ENCODE data around the gene SEMA4A.

DNA sequence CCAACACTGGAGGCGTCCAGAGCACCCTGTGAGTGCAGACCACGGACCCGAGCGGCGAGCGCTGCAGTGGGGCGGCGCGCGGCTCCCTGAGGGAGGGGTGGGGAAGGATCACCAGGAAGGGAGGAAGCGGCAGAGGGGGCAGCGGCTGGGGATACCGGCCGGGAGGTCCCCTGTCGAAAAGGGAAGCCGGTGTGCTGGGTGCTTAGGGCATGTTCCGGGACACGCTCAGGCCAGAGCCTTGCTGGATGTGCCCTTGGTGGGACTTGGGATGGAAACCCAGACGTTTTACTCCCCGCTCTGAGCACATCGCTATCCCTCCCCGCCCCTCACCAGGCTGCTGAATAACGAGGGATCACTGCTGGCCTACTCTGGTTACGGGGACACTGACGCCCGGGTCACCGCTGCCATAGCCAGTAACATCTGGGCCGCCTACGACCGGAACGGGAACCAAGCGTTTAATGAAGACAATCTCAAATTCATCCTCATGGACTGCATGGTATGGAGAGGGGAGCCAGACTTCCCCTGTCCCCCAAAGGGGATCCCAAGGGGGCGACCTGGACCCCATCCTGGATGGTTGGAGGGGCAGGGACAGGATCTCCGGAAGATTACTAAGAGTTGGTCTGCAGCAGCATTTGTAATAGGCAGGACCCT is 473 bp downstream of the LAMTOR2 start:
- PRO-cap, 2 experiments: no peak in any of the 2 experiments

GRCh38 chr1:156113408-156114056 is 979 bp upstream of the LMNA start:
- PRO-cap, 2 experiments: no peak in any of the 2 experiments

DNA sequence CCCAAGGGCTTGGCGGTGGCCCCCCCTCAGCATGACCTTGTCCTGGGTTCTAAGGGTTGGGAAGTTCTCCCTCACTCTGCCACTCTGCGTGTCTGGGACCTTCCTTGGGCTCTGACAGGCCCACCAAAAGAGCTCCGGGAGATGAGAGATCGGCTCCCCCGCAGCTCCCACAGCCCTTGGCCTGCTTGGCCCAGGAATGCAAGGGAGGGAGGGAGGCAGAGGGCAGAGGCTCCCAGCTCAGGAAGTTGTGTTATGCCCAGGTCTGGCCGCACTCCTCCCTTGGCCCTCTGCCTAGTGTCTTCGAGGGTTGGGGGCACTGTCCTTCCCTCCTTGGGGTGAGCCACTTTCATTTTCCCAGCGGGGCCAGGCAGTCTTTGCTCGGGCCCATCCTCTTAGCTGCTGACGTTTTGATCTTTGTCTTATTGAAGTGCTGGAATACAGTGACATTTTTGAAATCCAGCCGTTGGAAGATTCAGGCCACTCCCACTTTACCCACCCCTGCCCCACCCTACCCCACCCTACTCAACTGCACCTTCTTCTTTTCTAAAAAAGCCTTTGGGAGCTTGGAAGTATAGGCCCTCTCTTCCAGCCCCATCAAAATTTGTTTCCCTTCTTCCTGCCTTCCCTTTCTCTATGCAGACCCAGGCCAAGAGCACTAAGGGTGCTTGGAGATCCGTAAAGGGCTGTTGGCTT is 1.5 kb downstream of the LMNA start:
- PRO-cap, 2 experiments: peak in 2 of 2 experiments; most common plus-strand start position 343 of the sequence (in 1); most common minus-strand start position 113 of the sequence (in 2)

DNA sequence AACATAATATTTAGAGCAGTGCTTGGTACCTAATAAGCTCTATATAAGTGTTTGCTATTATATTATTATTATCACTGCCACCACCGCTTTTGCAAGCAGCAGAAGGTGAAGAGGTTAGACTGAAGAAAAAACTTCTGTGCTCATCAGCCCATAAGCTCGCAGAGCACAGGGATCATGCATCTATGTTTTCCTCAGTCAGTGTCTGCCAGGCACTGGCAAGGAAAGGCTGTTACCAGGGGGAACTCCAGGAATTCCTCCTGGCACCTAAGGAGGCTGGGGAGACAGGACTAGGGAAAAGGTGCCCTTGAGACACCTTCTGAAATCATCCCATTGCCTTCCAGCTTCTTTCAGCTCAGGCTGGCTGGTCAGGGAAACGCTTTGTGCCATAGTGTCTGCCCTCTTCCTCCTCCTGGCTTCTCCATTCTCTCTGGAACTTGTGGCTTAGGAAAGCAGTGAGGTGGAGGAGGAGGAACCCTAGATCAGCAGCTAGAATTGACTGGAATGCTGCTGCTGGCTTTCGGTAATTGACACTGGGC is 13.7 kb downstream of the LMNA start:
- PRO-cap, 2 experiments: peak in 1 of 2 experiments; most common plus-strand start position 444 of the sequence (in 1); most common minus-strand start position 429 of the sequence (in 1)

- PRO-cap, 2 experiments: no peak in any of the 2 experiments
Observed at GRCh38 chr1:156132563-156132869, 18.0 kb downstream of the LMNA start.

DNA sequence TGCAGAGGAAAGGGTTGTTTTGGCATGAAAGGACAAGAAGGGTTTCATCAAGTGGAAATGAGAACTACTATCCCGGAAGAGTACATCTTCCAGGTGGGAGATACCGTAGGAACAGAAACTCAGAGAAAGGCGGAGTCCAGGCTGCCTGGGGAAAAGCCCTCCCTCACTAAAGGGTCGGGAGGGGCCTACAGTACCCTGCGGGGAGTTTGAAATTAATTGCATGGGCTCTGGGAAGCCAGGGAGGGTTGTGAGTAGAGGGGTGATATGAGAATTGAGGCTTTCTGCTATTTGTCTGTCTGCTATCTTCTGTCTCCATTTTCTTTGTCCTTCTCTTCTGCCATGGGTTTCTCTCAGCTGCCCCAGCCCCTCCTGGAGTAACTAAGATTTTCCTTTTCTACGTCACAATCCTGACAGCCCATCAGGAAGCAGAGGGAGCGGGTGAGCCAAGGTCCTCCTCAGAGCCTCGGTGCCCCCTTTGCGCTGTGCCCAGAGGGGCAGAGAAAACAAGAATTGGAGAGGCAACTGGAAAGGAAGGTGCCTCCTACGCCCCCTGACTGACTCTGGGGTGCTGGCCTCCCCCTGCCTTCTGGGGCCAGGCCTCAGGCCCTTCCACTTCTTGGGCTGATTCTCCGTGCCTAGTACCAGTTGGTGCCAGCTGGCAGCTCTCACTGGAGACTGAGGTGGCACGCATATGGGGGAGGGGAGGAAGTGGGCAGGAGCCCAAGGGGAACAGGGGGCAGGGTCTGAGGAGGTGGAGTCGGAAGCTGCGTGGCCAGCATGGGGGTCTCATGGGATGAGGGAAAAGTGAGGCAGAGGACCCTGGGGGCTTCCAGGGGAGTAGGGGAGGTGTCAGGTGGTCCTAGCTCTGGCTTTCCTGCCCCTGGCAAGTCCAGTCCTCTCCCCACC is 6.8 kb upstream of the SEMA4A start:
- PRO-cap, 2 experiments: no peak in any of the 2 experiments

DNA sequence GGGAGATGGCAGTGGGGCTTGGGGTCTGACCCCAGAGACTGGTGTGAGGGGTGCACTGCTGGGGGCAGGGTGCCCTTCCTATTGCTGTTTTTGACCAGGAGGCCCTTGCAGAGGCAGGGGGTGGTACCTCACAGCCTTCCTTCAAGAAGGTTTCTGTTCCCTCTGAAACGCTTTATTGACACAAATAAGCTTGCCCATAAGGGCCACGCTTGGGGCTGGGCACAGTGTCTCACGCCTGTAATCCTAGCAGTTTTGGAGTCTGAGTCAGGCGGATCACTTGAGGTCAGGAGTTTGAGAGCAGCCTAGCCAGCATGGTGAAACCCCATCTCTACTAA is 2.1 kb upstream of the SEMA4A start:
- PRO-cap, 2 experiments: no peak in any of the 2 experiments

DNA sequence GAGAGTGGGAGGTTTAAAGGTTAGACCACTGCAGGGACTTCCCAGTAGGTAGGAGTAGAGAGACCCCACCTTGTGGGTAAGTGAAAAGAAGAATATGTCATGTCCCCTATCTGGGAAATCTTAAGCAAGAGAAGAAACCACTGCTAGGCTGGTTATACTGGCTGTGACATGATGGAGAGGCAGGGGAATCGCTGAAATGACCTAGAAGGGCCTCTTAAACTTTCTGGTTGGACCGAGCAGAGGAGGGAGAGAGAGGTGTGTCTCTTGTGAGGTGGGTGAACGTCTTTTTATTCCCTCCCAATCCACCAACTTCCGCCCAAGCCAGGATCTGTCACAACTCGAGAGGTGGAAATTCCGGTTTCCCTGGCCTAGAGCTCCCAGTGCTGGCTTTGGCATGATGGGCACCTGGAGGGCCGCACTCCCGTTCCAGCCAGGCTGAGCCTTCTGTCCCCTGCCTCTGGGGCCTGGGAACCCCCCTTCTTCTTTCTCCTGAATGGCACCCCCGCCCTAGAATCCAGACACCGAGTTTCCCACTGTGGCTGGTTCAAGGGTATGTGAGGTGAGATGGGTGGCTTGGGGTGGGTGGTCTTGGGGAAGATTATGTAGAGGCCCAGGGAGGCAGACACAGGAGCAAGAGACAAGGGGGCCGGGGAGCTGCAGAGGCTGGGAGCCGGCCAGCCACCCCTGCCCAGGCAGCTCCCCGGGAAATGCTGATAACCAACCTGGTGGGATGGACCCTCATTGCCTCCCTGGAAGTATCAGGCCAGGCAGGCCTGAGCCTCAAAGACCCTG is at the start of gene SEMA4A:
TSS of gene SEMA4A (plus strand) at position 380 of the 792 bp plus-strand sequence.
- PRO-cap, 2 experiments: no peak in any of the 2 experiments

DNA sequence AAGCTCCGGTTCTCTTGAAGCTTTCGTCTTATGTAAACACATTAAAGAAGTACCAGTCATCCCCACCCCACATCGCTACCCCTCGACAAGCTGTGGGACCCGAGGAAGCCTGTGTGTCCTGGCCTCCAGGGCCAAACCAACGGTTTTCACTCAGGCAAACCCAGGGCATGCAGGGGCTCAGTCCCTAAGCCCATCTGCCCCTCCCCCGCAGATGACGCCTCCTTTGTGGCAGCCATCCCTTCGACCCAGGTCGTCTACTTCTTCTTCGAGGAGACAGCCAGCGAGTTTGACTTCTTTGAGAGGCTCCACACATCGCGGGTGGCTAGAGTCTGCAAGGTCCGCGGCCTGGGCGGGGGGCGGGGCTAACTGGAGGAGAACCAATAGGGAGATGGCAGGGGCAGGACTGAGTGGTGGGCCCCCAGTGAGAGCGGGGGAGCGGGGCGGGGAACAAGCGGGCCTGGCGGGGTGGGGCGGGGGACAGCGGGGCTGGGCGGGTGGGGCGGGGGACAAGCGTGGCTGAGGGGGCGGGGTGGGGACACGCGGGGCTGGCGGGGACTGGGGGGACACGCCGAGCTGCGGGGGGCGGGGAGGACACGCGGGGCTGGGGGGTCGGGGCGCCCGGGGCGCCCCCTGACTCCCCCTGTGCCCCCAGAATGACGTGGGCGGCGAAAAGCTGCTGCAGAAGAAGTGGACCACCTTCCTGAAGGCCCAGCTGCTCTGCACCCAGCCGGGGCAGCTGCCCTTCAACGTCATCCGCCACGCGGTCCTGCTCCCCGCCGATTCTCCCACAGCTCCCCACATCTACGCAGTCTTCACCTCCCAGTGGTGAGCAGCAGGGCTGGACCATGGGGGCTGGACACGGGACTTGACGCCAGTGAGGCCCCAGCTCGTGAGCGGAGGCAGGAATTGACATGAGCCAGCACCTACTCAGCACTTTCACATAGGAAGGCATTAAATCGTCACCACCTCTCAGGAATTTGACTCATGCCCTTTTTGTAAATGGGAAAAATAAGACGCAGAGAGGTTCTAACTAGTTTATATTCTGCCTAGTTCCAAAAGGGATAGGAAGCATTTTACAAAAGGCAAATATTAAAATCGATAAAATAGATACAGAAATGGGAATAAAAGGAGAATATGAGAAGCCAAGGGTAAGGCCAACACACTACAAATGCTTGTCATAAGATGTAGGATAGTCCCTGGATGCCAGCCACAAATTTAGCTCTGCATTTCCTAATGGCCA is 7.7 kb downstream of the SEMA4A start:
- PRO-cap, 2 experiments: peak in 2 of 2 experiments; most common plus-strand start position 421 of the sequence (in 1); most common minus-strand start position 347 of the sequence (in 2)

DNA sequence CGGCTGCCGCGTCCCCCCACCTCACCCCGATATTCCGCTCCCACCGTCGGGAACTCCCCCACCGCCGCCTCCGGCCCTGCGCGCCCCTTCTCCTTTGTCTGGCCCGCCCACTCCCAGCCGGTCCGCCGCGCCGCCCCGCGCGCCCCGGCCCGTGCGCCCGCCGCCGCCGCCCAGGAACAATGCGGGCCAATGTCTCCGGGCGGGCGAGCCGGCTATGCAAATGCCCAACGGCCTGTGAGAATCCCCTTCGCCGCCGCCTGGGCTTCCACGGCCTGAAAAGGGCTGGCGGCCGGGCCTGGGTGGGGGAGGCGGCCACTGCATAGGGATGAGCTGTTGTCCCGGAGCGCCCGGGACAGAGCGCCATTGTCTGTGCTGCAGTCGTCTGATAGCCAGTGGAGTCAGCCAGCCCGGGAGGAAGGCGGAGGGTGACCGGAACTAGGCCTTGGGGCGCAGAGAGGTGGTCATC is 19.4 kb downstream of the RHBG start:
- PRO-cap, 2 experiments: no peak in any of the 2 experiments

DNA sequence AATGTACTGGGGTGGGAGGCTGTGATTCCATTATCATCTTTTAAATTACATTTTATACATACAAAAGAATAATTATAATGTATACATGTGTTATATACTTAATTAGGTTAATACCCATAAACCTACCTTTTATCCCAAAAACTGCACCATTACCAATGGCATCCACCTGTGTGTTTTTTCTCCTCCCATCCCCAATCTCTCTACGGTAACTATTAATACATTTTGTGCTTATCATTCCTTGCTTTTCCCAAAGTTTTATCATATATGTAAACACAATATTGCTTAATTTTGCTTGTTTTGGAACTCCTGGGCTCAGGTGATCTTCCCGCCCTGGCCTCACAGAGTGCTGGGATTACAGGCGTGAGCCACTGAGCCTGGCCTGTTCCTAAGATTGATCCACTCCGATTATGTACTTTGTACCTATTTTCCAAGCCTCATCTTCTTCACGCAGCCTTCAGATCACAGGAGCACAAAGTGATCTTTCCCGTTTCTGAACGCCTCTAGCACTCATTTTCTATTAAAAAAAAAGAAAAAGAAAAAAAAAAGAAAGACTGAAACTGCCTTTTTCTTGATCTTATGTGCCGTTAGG is 45.3 kb downstream of the MEF2D start:
- PRO-cap, 2 experiments: no peak in any of the 2 experiments

DNA sequence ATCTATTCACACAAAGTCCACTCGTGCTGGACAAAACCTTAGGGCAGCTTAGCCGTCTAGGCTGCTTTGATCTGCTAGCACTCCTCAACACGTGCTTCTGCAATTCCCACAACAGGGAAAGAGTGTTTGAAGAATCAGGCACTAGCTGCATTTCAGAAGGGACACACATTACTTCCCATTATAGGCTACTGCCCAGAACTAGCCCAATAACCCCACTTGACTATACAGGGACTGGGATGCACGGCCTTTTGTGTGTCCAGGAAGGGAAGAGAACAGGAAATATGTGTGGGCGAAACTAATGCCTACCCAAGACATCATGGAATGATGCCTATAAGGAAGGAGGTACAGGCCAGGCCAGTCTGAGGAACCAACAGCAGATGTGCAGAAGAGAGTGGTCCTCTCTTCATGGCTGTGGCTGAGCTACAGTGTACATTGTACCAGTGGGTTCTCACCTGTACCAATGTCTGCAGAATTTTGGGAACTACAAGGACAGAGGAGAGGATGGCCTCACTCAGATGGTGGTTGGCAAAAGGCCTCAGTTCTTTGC is 39.2 kb downstream of the MEF2D start:
- PRO-cap, 2 experiments: no peak in any of the 2 experiments

DNA sequence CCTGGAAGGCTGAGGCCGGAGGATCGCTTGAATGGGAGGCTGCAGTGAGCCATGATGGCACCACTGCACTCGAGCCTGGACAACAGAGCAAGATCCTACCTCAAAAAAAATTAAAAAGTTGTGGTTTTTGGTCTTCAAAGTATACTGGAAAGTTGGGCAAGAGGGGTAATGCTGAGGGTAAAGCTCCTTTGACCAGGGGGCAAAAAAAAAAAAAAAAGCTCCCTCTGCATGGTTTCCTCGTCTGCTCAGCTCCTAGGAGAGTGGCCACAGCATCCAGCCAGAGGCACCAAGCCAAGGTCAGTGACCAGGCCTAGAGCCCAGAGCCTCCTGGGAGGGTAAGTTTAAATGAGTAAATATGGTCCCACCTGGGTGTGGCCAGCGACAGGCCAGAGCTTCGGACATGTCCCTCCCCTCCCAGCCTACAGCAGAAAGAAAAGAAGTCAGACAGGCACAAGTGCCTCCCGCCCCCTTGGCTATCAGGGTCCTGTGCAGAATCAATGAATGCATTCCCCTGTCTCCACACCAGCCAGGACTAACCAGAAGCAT is 4.9 kb downstream of the MEF2D start:
- PRO-cap, 2 experiments: peak in 1 of 2 experiments; most common plus-strand start position 427 of the sequence (in 1); most common minus-strand start position 302 of the sequence (in 1)

DNA sequence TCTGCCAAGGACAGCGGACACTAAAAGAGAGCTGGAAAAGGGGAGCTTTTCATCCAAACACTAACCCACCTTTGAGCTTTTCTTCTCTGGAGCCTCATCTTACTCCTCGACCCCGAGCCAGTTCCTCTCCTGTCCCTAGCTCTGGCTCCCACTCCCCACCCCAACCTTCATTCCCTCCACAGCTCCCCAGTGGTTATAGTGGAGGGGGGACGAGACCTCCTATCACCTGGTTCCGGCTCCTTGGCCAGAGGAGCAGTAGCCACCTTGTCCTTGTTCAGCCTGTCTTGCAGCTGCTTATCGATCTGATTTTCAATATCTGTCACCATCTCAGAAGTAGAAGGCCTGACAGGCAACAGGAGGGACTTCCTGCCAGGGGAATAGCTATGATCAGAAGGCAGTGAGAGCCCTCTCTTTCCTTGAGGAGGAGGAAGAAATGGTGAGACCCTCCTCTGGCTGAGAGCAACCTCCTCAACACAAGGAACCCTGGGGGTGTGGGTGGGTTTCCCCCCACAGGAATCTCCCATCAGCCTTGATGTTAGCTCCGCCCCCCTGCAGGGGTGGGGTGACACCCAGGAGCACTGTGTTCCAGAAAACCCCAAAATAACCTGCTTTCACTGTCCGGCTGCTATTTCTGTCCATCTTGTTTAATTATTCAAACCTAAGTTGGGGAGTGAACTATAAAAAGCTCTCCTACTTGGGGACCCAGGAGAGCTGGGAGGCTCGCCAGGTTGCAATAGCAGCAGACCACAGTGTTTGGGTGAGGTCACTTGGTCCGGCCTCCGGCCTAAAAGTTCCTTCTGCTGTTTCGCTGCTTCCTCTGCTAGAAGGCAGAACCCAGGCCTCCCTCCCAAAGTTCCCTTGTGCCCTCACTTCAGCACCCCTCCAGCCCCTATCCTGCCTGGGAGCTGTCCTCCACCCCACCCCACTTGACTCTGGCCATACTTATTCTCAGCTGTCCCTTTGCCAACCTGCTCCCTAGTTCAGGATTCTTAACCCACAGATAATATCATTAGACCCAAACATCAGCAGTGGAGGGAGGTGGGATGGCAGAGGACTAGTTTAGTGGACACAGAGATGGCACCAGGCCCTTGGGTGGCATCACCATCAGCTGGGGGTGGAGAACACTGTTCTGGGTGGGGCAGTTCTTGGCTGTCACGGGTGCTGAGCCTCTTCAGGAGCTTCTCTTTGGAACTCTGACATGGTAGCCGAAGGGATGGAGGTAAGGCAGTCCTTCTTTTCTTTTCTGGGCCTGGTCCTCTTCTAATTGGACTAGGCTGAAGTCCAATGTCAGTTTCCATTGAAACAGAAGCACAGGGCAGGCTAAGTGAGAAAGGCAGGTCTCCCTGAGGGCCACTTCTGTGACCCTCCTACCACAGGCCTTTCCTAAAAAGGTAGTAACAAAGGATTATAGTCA is 7.9 kb upstream of the MEF2D start:
- PRO-cap, 2 experiments: peak in 2 of 2 experiments; most common plus-strand start position 708 of the sequence (in 2); most common minus-strand start position 475 of the sequence (in 2)

DNA sequence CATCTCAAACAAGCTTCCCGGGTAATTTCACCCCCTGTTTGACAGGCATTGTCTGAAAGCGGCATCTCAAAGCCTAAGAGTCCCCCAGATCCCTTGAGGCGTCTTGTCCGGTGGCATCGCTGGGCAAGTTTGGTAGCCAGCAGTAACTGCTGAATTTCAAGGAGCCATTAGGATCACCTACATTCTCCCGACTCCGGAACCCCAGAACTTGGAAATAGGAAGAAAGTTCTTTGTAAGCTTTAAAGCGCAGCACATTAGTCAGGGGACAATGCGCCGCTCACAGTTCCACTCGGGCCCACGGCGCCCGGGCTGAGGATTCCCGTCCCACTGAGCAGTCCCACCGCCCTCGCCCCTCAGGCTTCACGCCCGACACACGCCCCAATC is 336 bp downstream of the IQGAP3 start:
- PRO-cap, 2 experiments: no peak in any of the 2 experiments

- PRO-cap, 2 experiments: no peak in any of the 2 experiments
Observed at GRCh38 chr1:156704192-156704581, 1.2 kb downstream of the CRABP2 start.

GRCh38 chr1:156725345-156726511 is 2.5 kb upstream of the METTL25B start:
- PRO-cap, 2 experiments: no peak in any of the 2 experiments

- PRO-cap, 2 experiments: no peak in any of the 2 experiments
Observed at GRCh38 chr1:156727886-156728295, 378 bp upstream of the METTL25B start.

DNA sequence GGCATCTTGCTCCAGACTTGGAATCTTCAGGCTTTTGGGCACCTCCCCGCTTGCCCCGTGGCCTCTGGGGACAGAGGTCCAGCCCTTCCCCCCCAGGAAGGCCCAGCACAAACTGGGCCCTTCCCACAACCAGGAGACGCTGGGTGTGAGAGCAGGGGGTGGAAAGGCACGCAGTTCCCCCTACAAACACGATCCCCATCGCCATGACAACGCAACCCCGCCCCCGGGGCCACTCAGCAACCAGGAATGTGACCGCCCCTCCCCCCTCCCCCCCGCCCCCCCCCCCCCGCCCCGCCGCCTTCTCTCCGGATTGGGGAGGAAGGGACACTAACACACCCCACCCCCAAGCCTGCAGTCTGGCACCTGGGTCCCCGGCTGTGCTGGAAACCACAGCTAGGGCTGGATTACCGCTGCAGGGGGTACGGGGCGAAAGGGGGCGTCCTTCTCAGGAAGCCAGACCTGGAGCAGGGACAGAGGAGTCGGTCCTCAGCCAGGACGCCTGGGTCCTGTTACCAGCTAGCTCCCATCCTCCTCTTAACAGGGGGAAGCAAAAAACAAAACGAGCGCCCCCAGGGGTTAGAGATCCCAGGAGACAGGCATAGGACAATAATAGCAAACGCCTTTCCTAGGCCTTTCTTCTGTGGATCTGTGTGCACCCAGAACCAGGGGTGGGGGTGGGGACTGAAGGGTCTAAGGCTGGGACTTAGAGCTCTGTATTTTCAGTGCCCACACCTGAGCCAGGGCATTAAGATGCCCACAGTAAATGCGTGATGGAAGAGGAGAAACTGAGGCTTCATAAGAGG is 4.3 kb downstream of the HDGF start:
- PRO-cap, 2 experiments: peak in 2 of 2 experiments; most common plus-strand start position 354 of the sequence (in 2); most common minus-strand start position 147 of the sequence (in 2)

DNA sequence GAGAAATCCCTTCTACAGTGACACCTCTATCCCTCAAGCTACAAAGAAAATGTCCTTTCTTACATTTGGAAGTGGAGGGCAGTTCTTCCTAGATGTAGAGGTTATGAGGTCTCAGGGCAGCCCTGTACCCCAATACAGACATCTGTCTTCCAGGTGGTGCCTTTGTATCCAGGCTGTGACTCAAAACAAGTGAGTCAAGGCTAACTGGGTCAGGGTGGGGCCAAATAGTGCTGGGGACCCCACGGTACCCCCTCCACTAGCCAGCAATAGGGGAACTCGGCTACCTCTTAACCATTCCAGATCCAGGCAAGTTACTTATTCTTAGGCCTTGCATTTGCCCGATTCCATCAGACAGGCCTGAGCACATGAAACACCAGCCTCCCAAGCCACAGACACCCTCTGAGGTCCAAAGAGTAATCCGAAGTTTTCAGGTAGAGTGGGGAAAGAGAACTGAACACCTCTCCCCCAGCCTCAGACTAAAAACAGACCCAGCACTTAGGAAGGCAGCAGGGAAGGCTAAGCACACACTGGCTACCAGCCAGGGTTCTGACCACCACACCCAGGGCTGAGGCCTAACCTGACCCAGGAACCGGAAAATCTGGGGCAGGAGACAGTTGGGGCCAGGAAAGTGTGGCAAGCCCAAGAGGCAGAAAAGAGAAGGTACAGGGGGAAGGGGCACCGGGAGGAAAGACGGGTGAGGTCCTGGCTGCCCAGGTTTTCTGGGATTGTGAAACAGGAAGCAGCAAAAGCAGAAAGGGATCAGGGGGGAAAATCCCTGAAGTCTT is 3.1 kb downstream of the HDGF start:
- PRO-cap, 2 experiments: peak in 1 of 2 experiments; most common plus-strand start position 606 of the sequence (in 1); most common minus-strand start position 136 of the sequence (in 1)